Cytotoxic T cell (primary cell): ENCODE results near the genes VDR, PFKM and H1-7.

- PRO-cap, 2 experiments, result no peak in any of the 2 experiments
These were observed 95.9 kb upstream of the SLC38A4 start for GRCh38 chr12:46921751-46922139.

DNA sequence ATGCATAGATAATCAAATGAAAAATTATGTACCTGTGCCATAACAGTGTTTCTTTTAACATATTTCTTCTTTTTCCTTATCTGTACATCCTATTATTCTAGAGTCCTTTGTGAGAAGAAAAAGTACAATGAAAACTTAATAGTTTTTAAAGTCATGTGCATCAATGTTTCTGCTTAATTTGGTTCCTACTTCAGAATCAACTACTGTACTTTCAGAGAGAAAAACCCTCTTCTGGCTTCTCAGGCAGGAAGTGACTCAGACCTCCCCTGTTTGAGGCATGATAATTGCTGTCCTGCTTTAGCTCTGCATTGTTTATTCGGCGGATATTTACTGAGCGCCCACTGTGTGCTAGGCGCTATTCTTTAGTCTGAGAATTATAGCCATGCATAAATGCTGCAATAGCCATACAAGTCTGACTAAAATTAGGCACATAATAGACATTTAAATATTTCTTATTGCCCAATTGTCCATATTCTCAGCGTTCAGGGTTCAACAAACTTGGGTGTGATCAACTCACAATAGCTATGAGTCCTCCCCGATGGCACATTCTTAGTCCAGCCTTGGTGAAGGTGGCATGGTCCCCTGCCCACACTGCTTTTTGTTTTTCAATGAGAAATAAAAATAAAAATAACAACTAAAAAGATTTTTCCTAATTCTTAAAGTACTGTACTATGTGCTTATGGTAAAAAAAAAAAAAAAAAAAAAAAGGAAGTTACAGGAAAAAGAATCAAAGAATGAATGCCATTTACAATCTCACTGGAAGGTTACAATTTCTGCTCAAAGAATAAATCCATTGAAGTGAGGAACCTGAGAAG is 6.1 kb upstream of the AMIGO2 start:
- PRO-cap, 2 experiments, result peak in 2 of 2 experiments; most common plus-strand start position 308 of the sequence (in 2); most common minus-strand start position 192 of the sequence (in 1)

DNA sequence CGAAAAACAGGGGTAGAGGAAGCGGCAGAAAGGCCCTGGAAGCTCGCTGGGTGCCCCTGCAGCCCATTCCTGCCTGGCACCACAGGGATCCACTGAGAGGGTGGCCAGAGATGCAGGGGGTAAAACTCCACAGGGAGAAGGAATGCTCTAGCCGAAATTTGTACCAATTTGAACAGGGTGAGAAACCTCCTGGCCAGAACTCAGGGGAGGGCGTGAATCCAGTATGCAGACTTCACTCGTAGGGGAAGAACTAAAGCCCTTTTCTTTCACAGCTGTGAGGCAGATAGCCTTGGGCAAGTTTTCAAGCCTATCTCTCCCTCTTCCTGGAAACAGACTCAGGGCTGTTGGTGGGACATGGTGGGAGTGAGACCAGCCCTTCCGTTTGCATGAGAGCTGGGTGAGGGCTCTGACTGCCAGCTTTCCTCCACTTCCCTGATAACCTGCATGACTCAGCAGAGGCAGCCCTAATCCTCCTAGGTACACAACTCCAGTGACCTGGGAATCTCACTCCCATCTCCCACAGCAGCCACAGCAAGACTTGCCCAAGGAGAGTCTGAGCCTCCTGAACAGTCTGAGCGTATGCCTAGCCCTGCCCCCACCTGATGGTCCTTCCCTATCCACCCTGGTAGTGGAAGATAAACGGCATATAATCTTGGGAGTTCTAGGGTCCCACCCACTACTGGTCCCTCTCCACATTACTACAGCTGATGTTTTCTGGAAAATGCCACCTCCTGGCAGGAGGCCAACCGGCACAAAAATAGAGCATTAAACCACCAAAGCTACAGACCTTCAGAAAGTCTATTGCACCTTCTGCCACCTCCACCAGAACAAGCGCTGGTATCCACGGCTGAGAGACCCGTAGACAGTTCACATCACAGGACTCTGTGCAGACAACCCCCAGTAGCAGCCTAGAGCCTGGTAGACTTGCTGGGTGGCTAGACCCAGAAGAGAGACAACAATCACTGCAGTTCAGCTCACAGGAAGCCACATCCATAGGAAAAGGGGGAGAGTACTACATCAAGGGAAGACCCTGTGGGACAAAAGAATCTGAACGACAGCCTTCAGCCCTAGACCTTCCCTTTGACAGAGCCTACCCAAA is 170.2 kb upstream of the AMIGO2 start:
- PRO-cap, 2 experiments, result no peak in any of the 2 experiments

DNA sequence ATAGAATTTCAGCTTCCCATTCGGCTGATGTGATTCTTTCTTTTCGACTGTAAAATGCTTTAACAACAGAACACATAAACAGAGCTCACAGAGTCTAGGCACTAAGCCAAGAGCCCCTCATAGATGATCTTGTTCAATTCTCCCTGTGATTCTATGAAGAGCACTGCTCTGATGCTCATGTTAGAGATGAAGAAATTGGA is 232.7 kb downstream of the RPAP3 start:
- PRO-cap, 2 experiments, result no peak in any of the 2 experiments

DNA sequence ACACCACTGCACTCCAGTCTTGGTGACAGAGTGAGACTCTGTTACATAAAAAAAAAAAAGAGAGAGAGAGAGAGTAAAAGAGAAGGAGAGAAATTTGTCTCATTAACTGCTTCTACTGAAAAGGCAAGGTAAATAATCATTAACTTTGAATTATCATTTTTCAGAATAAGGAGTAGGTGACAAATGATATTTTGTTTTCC is 108.8 kb downstream of the RPAP3 start:
- PRO-cap, 2 experiments, result no peak in any of the 2 experiments

GRCh38 chr12:47707819-47708598 is 2.2 kb upstream of the RPAP3 start:
- PRO-cap, 2 experiments, result no peak in any of the 2 experiments

DNA sequence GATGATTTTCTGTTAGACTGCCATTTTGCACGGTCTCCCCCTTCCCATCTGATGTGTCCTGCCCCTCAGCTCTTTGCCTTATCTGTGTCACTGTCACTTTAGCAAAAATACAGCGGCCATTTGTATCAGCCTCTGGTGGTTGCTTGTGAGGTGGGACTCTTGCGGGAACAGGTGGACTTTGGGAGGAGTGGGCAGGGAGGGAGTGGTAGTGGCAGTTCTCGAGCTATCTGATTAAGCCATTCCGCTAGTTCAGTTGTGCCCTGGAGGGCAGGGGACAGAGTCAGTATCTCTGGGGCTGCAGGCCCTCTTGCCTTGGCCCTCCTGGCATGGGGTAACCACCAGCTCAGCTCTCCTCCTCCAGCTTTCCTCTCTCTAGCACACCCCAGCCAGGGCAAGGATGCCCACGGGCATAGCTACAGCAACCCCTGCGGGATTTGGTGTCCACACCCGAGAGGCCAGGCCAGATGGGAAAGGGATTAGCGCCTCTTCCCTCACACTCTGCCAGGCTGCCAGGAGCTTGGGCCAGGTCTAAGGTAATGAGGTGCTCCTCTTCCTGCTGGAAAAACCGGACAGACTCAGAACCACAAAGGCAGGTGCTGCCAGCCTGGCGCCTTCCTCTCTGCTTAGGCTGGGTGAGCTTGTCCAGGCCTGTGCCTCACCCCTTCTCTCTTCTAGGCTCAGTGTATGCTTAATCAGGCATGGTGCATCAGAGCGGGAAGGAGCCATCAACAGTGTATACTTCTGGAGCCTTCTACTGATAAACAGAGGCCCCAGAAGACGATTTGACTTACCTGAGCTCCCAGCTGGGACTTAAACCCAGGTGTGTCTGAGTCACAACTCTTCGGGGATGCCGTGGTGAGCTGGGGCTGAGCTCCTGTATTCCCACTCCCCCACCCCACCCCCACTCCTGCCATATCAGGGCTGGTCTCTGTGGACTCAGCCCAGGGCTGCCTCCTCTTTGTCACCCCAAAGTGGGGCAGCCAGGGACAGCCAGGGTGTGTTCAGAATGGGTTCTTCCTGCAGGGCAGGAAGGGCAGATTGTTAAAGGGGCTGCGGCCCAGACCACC is 8.8 kb downstream of the SLC48A1 start:
- PRO-cap, 2 experiments, result no peak in any of the 2 experiments

- PRO-cap, 2 experiments, result peak in 2 of 2 experiments; most common plus-strand start chr12:47819101 (in 2); most common minus-strand start chr12:47818993 (in 1)
These were observed 898 bp downstream of the HDAC7 start for GRCh38 chr12:47818486-47819523.

DNA sequence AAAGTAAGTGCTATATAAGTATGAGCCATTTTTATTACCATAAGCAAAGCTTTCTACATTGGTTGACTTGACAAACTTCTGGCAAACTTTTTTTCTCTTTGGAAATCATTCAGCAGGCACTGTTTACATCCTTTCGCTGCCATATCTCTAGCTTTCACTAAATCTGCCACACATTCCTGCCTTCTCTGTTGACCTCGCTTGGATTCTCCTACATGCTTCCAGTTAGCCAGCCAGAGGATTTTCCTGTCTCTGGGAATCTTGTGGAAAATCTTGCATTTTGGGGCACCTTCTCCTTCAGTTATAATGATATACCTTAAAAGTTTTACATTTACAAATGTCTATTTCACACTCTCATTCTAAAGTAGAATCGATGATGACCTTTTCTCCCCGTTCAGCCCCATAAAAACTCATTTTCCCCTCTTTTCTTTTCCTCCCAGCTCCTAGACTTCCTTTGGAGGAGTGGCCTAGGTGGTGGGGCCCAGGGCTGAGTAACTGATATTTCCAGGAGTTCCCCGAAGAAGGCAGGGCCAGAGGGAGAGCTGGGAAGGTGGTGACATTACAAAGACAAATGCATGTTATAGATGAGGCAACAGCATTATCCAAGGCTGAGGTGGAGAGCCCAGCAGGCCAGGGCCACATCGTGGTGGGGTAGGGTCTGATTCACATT is 22.0 kb upstream of the HDAC7 start:
- PRO-cap, 2 experiments, result no peak in any of the 2 experiments

DNA sequence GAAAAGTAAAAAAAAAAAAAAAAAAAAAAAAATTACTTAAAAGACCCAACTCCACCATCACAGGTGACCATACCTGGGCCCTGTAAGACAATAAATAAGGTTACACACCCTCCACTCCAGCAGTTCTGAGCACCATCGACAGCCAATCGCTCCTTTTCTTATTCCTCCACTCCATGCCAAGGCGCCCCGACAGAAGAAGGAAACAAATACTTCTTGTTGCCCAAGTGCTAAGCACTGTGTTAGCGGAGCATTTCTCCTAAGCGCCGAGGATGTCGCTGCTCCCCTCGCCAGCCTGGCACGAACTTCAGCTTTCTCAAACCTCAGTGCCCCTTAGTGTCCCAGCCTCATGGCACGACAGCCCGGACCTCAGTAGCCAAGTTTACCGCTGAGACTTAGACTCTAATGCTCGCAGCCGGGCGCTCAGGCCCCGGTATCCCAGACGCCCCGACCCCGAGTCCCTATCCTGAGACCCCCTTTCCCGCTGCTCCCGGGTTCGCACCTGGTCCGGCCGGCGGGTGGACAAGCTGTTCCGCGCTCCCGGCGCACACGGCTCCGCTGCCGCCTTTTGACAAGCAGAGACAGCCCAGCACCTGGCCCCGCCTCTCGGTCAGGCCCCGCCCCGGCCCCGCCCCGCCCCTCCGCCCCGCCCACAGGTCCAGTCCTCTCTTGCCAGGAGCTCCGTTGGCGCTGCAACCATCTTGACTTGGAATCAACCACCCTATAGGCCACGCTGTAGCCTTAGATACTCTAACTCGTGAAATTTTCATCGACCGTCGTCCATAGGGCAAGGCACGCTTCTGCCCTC is at the start of gene VDR:
TSS of gene VDR (minus strand) at position 539 of the 805 bp plus-strand sequence.
- PRO-cap, 2 experiments, result peak in 2 of 2 experiments; most common plus-strand start position 696 of the sequence (in 2); most common minus-strand start position 567 of the sequence (in 2)

DNA sequence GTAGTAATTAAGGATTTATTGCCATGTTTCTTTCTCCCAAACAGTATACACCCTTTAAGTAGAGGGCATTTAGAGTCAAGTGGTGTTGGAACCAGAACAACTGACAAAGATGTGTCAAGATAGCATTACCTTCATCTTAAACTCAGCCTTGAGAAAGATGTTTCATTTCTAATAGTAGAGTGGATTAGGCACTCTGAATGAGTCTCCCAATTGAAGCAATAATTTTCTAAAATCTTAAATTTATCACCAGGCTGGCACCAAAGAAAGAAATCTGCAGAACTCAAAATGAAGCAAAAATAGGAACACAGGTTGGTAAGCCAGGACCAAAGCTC is 8.1 kb upstream of the VDR start:
- PRO-cap, 2 experiments, result no peak in any of the 2 experiments

DNA sequence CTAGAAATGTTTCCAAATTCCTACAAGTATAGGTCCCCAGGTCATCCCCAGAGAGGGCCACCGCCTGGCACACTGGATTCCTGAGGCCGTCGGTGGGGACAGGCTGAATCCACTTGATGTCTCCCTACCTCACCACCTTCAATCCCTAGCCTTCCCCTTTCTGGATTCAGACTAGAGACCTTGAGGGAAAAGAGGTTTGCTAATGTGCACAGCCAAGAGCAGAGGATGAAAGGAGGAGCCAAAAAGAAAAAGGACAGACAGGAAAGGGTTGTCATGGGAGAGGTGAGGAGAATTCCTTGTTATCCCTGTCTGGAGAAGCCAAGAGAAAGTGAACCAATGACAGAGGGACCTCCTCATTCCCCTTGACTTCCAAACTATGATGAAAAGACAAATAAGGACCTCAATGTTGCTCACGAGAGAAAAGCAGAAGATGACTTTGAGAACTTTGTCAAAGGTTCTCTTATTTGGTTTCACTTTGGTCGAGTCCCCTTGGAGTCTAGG is 33.6 kb upstream of the COL2A1 start:
- PRO-cap, 2 experiments, result no peak in any of the 2 experiments

DNA sequence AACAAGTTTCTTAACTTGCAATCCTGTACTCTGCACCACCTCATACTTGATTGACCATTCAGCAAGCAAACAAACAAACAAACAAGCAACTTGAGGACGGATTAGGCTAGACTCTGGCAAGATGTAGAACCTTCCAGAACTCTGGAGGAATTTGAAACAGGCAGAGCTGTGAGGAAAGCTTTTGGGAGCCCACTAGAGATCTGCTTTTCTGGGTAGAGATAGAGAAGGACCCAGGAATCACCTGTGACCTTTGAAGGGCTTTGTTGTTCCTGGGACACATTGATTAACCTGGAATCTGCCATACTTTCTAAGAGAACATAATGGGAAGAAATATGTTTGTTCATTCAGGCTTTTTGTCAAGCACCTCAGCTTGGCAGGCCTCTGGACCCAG is 757 bp upstream of the SENP1 start:
- PRO-cap, 2 experiments, result no peak in any of the 2 experiments

GRCh38 chr12:48119060-48120109 is at the start of gene PFKM:
TSS of gene PFKM (plus strand) at chr12:48119364.
- PRO-cap, 2 experiments, result peak in 1 of 2 experiments; most common plus-strand start chr12:48119819 (in 1); most common minus-strand start chr12:48119704 (in 1)

DNA sequence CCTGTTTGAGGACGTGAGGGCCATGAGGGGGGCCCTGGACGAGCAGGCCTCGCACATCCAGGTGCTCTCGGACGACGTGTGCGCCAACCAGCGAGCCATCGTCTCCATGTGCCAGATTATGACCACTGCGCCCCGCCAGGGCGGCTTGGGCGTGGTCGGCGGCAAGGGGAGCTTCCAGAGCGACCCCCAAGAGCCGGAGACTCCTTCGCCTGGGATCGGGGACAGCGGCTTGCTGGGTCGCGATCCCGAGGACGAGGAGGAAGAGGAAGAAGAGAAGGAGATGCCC is 780 bp downstream of the CCDC184 start:
- PRO-cap, 2 experiments, result no peak in any of the 2 experiments

DNA sequence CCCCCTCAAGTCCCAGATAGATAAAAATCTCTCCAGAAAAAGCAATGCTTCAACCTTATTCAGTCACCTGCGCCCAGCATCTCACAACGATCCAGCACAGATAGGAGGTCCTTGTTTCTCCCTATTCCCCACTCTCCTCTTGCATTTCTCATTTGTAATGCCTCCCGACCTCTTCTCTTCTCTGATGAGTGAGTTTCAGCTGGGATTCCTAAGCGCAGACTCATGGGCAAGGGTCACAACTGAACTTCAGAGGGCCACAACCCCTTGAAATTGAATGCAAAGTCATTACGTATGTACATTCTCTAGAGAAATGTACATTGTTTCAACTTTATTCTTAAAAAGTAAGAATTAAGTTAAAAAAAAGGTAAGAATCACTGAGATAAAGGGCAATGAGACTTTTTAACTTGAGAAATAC is 4.9 kb downstream of the CCDC184 start:
- PRO-cap, 2 experiments, result no peak in any of the 2 experiments

DNA sequence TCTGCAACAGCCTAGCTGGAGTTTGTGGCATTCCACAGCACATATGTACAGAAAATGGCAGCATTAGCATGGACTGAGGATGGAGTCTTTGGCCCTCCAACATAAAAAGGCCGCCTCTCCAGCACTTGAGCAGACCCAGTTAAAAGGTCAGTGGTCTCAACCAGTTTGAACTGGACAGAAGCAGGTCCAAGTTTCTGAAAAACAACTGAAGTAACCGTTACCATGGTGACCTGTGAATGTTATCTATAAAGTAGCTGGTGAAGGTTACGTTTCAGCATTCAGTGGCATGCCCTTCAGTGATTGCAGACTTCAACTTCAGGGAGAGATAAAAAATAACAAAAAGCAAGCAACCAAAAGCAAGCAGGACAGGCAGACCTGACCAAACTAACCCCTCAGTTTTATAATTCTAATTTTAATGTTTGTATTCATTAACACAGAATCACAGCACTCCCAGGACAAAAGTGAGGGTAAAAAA is 34.1 kb upstream of the OR10AD1 start:
- PRO-cap, 2 experiments, result no peak in any of the 2 experiments

- PRO-cap, 2 experiments, result peak in 1 of 2 experiments; most common plus-strand start chr12:48296777 (in 1)
These were observed 32.1 kb upstream of the H1-7 start for GRCh38 chr12:48296306-48297524.

DNA sequence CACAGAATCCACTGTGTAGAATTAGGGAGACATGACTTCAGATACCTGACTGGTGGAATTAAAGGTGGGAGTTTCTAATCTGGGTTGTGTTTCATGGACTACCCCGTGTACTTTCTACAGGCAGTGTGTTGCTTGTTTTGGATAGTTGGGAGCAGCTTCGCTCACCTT is at the start of gene H1-7:
TSS of gene H1-7 (plus strand) at position 168 of the 168 bp plus-strand sequence.
- PRO-cap, 2 experiments, result no peak in any of the 2 experiments

DNA sequence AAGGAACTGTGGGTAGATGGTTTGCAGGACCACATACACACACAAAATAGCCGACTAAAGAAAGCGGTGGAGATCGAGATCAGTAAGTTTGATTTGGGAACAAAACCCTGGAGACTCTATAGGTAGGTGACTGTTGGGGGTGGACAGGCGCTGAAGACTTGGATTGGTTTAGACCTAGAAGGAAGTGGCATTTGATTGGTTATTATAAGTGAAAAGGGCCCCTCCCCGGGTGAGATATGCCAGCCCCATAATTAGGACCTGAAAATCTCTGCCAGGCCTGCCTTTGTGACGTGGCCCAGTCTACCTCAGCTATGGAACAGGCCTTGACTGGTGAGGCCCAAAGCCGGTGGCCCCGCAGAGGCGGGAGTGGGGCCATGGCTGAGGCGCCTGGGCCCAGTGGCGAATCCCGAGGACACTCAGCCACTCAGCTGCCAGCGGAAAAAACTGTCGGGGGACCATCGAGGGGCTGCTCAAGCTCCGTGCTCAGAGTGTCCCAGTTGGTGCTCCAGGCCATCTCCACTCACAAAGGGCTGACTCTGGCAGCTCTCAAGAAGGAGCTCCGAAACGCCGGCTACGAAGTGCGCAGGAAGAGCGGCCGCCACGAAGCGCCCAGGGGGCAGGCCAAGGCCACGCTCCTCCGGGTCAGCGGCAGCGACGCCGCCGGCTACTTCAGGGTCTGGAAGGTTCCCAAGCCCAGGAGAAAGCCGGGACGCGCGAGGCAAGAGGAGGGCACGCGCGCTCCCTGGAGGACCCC is 378 bp downstream of the H1-7 start:
- PRO-cap, 2 experiments, result no peak in any of the 2 experiments